ENCODE measurements around the gene PPP1R3E.

DNA sequence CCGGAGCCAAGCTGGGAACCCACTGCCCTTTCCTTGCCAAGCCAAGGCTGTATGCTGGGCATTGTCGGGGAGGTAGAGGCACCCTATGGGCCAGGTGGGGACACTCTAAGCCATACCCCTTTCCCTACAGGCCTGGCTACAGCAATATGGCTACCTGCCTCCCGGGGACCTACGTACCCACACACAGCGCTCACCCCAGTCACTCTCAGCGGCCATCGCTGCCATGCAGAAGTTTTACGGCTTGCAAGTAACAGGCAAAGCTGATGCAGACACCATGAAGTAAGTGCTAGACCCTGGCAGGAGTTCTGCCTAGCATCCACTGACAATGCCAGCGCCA, 4.9 kb downstream of the MMP14 start:
- PRO-cap, 4 experiments: peak in 2 of 4 experiments; most common minus-strand start position 206 of the sequence (in 2)
- RAMPAGE, long total RNA, 2 experiments: no peak in any of the 2 experiments
- RRBS: 100% methylated on average over 1 of the region's 9 CpGs

GRCh38 chr14:22848705-22849923, 12.7 kb downstream of the MMP14 start:
- PRO-cap, 4 experiments: peak in 4 of 4 experiments; most common plus-strand start chr14:22849108 (in 2); most common minus-strand start chr14:22848888 (in 3)
- RAMPAGE, long total RNA, 2 experiments: no peak in any of the 2 experiments
- RRBS: no CpG with 5 or more reads among the region's 28 CpGs

GRCh38 chr14:22883413-22884446, 708 bp downstream of the REM2 start:
- PRO-cap, 4 experiments: no peak in any of the 4 experiments
- RAMPAGE, long total RNA, 2 experiments: no peak in any of the 2 experiments
- RRBS: 14% methylated on average over 1 of the region's 10 CpGs

- PRO-cap, 4 experiments: no peak in any of the 4 experiments
- RAMPAGE, long total RNA, 2 experiments: no peak in any of the 2 experiments
- RRBS: 85% methylated on average over 3 of the region's 7 CpGs
Observed at GRCh38 chr14:23062788-23063255, 5.5 kb upstream of the CDH24 start.

- PRO-cap, 4 experiments: no peak in any of the 4 experiments
- RAMPAGE, long total RNA, 2 experiments: no peak in any of the 2 experiments
- RRBS: no CpG with 5 or more reads among the region's 8 CpGs
Observed at GRCh38 chr14:23071908-23072789, 14.8 kb upstream of the CDH24 start.

DNA sequence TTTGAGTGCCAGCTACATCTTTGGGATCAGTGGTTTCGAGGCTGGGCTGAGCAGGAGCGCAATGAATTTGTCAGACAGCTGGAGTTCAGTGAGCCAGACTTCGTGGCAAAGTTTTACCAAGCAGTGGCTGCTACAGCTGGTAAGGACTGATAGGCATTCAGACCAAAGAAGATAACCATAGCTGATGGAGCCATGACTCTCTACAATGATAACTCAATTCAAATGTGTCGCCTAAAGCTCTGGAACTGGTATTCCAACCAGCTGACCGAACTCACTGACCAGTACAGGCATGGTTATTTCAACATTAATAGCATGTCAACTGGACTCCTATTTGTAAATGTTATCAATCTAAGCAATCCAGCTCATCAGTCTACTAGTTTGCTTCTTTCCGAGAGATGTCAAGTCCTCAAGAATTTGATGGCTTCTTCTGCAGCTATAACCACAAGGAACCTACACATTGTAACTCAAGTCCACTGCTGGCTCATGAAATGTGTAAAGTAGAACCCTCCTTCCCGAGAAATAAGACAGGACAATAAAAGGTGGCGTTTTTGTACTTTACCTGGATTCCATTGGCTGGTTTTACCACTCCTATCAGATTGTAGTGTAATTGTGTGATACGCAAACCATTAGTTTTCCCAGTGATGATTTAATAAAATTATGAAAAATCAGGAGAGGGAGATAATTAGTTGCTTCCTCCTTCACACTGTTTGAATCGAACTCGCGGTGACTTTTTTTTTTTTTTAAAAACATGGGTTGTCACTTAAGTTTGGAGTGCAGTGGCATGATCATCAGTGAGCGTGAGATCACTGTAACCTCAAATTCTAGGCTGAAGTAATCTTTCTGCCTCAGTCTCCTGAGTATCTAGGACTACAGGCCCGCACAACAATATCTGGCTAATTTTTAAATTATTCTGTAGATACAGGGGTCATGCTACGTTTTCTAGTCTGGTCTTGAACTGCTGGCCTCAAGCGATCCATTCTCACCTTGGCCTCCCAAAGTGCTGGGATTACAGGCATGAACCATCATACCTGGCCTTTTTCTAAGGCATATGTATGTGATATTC, 3.0 kb downstream of the C14orf119 start:
- PRO-cap, 4 experiments: no peak in any of the 4 experiments
- RAMPAGE, long total RNA, 2 experiments: no peak in any of the 2 experiments
- RRBS: no CpG with 5 or more reads among the region's 16 CpGs

- PRO-cap, 4 experiments: peak in 4 of 4 experiments; most common plus-strand start chr14:23302501 (in 4); most common minus-strand start chr14:23302441 (in 4)
- RAMPAGE, long total RNA, 2 experiments: no peak in any of the 2 experiments
- RRBS: 2% methylated on average over 34 of the region's 63 CpGs
Observed at GRCh38 chr14:23302057-23302592, 534 bp downstream of the PPP1R3E start.

GRCh38 chr14:23302593-23303210, at the start of gene PPP1R3E:
Gene PPP1R3E, minus strand, starts transcription at chr14:23302859.
- PRO-cap, 4 experiments: peak in 4 of 4 experiments; most common plus-strand start chr14:23302948 (in 1); most common minus-strand start chr14:23302781 (in 4)
- RAMPAGE, long total RNA, 2 experiments: no peak in any of the 2 experiments
- RRBS: no CpG with 5 or more reads among the region's 39 CpGs

DNA sequence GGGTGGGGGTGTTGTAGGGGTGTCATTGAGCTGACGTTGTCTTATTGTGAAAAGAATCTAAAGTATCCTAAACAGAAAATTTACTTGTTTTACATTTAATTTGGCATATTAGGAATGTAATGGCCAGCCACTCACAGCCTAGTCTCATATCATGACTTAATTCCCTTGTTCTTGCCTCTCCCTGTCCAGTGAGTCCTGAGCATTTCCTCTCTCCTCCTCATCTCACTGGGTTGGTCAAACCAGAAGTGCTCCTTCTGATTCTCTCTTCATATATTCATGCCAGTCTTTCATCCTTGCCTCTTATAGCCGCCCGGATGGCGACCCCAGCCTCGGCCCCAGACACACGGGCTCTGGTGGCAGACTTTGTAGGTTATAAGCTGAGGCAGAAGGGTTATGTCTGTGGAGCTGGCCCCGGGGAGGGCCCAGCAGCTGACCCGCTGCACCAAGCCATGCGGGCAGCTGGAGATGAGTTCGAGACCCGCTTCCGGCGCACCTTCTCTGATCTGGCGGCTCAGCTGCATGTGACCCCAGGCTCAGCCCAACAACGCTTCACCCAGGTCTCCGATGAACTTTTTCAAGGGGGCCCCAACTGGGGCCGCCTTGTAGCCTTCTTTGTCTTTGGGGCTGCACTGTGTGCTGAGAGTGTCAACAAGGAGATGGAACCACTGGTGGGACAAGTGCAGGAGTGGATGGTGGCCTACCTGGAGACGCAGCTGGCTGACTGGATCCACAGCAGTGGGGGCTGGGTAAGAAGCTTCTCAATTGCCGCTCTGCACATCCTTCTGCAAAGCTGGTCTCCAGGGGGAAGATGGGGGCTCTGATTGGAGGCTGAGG, 1.0 kb downstream of the BCL2L2 start:
- PRO-cap, 4 experiments: no peak in any of the 4 experiments
- RAMPAGE, long total RNA, 2 experiments: no peak in any of the 2 experiments
- RRBS: 79% methylated on average over 10 of the region's 19 CpGs

GRCh38 chr14:23379741-23380534, 3.1 kb downstream of the CMTM5 start:
- PRO-cap, 4 experiments: peak in 1 of 4 experiments; most common minus-strand start chr14:23380109 (in 1)
- RAMPAGE, long total RNA, 2 experiments: no peak in any of the 2 experiments
- RRBS: no CpG with 5 or more reads among the region's 14 CpGs

DNA sequence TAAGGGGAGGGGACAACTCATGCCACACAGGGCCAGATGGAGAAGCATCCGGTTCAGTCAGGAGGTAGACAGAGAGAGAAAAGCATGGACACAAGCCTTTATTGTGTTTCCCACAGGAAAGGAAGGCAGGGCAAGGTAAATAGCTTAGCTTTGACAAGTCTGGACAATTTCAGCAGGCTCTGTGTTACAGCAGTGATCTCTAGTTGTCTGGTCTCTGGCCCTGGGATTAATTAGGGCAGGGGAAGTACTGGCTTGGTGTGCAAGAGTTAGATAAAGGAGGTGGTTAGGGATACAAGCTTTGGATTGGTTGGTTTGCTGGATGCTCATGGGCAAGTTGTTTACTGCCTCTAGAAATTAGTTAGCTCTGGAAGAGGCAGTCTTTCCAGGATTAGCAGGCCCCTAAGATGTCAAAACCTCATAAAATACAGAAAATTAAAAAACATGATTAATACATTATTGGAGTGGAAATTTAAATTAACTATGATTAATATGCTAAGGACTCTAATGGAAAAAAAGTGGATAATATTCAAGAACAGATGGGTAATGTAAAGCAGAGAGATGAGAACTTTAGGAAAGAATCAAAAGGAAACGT, 15.0 kb upstream of the NGDN start:
- PRO-cap, 4 experiments: no peak in any of the 4 experiments
- RAMPAGE, long total RNA, 2 experiments: no peak in any of the 2 experiments
- RRBS: no CpG with 5 or more reads among the region's 2 CpGs

DNA sequence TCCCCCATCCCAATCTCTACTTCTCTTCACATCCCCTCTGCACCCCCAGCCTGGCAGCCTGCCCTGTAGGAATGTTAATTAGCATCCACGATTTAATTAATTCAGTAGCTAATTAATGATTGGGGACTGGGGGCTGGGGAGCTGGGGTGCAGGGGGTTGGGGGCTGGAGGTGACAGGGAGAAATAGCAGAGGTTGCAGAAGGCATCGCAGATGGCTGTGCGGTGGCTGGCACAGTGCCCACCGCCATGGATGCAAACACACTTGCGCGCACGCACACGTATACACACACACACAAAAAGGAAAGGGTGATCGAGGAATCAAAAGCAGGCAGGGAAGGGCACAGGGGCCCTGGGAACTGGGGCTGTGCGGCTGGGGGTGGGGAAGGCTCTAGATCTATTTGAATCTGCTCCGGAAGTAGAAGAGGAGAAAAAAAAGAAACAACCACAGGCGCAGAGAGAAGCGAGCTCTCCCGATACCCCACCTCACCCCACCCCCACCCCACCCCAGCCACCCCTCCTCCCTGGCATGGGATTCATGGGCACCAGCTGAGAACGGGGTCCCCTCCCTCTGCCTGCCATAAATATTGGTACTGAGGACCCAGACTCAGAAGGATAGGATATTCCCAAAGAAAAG, 39.4 kb downstream of the ZFHX2 start:
- PRO-cap, 4 experiments: no peak in any of the 4 experiments
- RAMPAGE, long total RNA, 2 experiments: no peak in any of the 2 experiments
- RRBS: no CpG with 5 or more reads among the region's 15 CpGs

DNA sequence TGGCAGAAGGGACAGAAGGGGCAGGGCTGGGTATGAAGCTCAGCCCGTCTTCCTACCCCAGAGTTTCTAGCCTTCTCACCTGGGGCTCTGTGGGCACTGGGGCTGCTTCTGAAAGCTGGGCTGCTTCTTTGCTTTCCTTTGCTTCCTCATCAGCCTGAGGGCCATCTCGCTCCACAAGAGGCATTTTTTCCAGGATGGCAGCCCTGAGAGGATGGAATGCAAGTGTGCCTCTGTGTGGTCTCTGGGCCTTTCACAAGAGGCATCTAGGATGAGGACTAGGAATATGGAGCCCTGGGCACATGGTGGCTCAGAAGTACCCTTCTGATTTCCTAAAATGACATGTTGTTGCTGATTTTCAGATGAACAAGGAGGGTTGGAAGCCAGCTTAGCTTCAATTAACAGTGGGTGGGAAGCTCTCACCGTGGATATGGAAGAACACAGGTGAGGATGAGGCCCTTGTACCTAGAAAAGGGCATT, 5.4 kb downstream of the THTPA start:
- PRO-cap, 4 experiments: no peak in any of the 4 experiments
- RAMPAGE, long total RNA, 2 experiments: no peak in any of the 2 experiments
- RRBS: no CpG with 5 or more reads among the region's 3 CpGs

- PRO-cap, 4 experiments: no peak in any of the 4 experiments
- RAMPAGE, long total RNA, 2 experiments: no peak in any of the 2 experiments
- RRBS: no CpG with 5 or more reads among the region's 7 CpGs
Observed at GRCh38 chr14:23602411-23602950, 23.9 kb upstream of the JPH4 start.

- PRO-cap, 4 experiments: no peak in any of the 4 experiments
- RAMPAGE, long total RNA, 2 experiments: no peak in any of the 2 experiments
- RRBS: no CpG with 5 or more reads among the region's 6 CpGs
Observed at GRCh38 chr14:23660106-23660850, 24.1 kb downstream of the DHRS2 start.

DNA sequence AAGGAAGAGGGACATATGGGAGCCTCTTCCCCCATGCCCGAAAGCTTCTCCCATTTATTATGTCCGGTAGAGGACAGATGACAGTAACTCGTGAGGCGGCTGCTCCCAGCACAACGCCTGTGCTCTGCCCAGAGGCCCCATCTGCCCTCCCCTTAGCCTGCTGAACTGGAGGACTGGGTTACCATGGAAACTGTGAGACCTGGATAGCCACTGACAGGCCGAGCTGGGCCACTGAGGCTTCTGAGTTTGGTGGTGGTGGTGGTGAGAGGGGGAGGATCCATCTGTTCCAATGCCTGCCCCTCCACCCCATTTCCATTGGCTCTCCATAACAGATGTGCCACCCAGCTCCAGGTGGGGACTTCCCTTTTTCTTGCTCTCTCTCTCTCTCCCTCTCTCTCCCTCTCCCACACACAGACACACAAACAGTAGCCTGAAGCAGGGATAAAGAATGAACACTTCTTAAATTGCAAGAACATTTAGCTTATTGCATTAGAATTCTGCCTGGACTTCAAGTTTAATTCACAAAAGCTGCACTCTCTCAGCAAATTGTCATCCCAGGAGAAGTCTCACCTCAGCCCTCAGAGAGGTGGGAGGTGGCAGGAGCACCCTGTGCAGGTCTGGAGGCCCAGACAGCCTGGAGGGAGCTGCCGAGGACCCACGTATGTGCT, 8.4 kb downstream of the CPNE6 start:
- PRO-cap, 4 experiments: no peak in any of the 4 experiments
- RAMPAGE, long total RNA, 2 experiments: no peak in any of the 2 experiments
- RRBS: no CpG with 5 or more reads among the region's 8 CpGs

- PRO-cap, 4 experiments: peak in 3 of 4 experiments; most common plus-strand start chr14:24081193 (in 2); most common minus-strand start chr14:24081583 (in 2)
- RAMPAGE, long total RNA, 2 experiments: no peak in any of the 2 experiments
- RRBS: 11% methylated on average over 37 of the region's 96 CpGs
Observed at GRCh38 chr14:24080859-24081995, 9.9 kb downstream of the CPNE6 start.

- PRO-cap, 4 experiments: no peak in any of the 4 experiments
- RAMPAGE, long total RNA, 2 experiments: no peak in any of the 2 experiments
- RRBS: no CpG with 5 or more reads among the region's 4 CpGs
Observed at GRCh38 chr14:24108709-24109229, 5.8 kb upstream of the DCAF11 start.

GRCh38 chr14:24115097-24115897, 548 bp upstream of the NRL start:
- PRO-cap, 4 experiments: peak in 4 of 4 experiments; most common plus-strand start chr14:24115326 (in 3)
- RAMPAGE, long total RNA, 2 experiments: start-site peak on the plus strand in 1 of 2 experiments, at chr14:24115477-24115619 at its widest, 18 reads per replicate
- RRBS: no CpG with 5 or more reads among the region's 30 CpGs

DNA sequence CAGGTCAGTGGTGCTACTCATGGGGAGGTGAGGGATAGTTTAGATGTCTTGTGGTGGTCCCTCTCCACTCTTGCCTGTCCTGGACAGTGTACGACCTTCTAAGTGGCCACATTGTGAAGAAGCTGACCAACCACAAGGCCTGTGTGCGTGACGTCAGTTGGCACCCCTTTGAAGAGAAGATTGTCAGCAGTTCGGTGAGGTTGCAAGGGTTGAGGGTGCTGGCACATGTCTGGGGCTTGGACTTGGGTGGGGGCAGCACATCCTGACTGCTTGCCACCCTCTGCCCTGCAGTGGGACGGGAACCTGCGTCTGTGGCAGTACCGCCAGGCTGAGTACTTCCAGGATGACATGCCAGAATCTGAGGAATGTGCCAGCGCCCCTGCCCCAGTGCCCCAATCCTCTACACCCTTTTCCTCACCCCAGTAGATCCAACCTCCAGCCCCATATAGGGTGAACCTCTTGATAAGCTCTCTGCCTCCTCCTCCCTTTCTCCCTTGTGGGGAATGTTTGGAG, 7.5 kb upstream of the FITM1 start:
- PRO-cap, 4 experiments: no peak in any of the 4 experiments
- RAMPAGE, long total RNA, 2 experiments: no peak in any of the 2 experiments
- RRBS: no CpG with 5 or more reads among the region's 8 CpGs